Esophagus muscularis mucosa (tissue), 4 donors: ENCODE data around the genes SCD5 and THAP9.

GRCh38 chr4:82374082-82374699 lies 400 bp upstream of the HNRNPD start:
- PRO-cap, result bidirectional peak, plus-strand start at chr4:82374186, minus-strand start at chr4:82373979; bidirectional peak, plus-strand start at chr4:82374527, minus-strand start at chr4:82374554
- RAMPAGE, long total RNA, 4 experiments, result start-site peak on the plus strand in 1 of 4 experiments, at chr4:82374230-82374309 at its widest, 10 reads per replicate; start-site peak on the minus strand in 1 of 4 experiments, at chr4:82374129-82374300 at its widest, 16 reads per replicate

DNA sequence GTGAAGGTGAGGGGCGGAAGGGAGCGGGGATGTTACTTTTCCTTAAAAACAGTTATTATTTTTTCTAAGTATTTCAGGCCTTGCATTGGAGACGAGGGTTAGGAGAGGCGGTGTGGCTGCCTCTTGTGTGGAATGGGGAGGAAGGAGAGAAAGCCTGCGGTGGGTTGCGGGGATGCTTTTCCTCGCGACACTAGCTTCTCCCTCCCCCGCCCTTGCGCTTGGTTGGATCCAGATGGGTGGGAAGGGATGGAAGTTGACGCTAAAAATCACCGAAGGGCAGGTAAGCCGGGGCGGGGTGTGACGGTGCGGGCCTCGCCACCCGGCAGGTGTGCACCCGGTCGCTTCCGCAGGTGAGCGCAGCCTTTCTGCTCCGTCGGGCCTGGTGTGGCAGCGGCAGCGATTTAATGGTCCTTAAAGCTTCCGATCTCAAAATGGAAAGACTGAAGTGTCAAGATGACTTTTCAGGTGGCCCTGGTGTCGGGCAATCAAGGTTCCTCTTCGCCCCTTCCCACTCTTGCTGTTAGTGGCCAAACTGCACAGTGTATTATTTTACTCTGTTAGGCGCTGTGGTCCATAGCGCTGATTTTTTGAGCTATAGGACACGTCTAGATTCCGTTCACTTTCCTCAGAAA lies 634 bp downstream of the ENOPH1 start:
- PRO-cap, result no peak
- RAMPAGE, long total RNA, 4 experiments, result no peak in any of the 4 experiments

- PRO-cap, result no peak
- RAMPAGE, long total RNA, 4 experiments, result no peak in any of the 4 experiments
Measured at GRCh38 chr4:82717843-82718671, 80.5 kb downstream of the SCD5 start.

DNA sequence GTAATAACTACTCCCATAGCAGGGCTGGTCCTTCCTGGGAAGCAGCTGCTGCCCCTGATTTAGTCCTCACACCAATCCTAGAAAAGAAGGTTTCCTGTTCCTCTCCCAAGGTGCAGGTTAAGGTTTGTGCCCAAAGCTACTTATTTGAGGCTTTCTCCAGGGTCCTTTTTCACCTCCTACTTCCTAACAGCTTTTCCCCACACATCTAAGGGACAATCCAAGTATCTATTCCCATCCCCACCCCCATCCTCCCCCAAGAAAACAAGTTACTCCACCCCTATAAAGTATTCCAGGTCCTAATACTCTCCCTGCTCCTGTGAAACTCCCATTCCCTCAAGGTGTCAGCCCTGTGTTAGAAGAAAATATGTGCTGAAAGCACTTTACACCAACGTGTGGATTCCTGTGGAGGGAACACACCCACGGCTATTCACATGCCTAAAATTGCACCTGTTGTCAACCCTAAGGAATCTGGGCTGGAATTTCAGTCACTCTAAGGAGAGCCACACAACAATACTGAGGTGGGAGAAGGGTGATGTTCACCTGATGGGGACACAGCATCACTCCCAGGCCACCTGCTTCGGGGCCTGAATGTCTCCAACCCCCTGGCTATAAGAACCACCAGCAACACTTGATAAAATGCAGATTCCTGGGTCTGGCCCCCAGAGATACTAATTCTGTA lies 16.1 kb downstream of the SCD5 start:
- PRO-cap, result no peak
- RAMPAGE, long total RNA, 4 experiments, result no peak in any of the 4 experiments

DNA sequence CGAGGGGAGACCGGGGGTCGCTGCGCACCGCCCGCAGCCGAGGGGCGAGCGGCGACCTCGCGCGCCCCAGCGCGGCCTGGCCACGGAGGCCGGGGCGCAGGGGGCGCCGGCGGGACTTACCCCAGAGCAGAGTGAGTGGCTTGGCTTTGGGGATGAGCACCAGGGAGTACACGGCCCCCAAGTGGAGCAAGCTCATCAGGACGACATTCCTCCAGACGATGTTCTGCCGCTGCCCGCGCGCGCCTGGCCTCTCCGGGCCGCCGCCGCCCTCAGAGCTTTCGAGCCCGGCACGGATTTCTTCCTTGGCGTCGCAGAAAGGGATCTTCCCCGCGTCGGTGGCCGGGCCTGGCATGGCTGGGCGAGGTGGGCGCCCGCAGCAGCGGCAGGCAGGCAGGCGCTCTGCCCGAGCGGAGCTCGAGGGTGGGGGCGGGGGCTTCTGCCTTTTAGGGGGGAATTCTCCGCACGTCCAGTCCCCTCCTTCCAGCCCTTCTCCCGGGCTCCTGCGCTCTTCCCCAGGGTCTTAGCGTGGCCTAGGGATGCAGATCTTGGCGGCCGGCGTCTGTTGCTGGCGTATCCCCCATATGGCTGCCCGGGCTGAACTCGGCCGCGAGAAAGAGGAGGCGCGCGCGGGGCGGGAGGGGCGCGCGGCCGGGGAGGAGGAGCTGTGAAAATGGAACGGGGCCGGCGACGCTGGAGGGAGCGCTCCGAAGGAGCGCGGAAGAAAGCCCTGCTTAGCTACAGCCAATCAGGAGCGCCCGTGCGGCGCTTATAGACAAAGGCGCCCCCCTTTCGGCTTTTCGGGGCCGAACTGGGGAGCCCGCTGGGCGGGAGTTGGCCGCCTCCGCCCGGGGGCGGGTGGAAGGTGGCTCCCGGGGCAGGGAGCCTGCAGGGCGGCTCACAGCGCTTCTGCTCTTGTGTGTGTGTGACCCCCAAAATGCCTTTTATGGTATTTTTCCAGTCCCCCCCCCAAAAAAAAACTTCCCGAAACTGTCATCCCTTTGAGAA lies at the start of gene SCD5:
Gene SCD5, minus strand, starts transcription at position 611 of the 1,005 bp plus-strand sequence.
- PRO-cap, result bidirectional peak, plus-strand start at position 800 of the sequence, minus-strand start at position 611 of the sequence
- RAMPAGE, long total RNA, 4 experiments, result start-site peak on the minus strand in 3 of 4 experiments, centred at positions 605 to 610 of the sequence, 70 to 235 reads per replicate

DNA sequence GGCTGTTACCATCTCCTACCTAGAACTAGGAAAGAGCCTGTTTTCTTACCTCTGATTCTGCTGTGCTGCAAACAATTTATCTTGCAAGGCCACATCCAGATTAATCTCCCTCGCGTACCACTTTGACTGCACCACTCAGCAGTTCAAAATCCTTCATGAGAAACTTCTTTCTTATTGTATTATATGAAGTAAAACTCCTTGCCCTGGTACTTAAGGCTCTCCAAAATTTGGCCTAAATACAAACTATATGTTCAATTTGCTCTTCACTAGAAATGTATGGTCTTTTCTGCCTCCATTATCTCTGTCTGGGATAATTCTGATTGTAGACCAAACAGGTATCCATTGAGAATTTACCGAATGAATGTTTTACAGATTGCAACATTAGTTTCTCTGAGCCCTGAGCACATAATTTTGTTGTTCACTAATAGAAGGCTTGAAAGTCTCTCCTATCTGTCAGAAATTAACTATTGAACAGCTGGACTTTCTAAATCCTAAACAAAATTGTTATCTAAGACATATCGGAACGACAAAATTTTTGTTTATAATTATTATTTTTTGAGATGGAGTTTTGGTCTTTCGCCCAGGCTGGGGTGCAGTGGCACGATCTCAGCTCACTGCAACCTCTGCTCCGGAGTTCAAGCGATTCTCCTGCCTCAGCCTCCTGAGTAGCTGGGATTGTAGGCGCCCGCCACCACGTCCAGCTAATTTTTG lies 40.0 kb upstream of the SCD5 start:
- PRO-cap, result no peak
- RAMPAGE, long total RNA, 4 experiments, result no peak in any of the 4 experiments

GRCh38 chr4:82900589-82901526 lies at the start of gene THAP9:
TSS of gene THAP9 (plus strand) at chr4:82900735.
- PRO-cap, result bidirectional peak, plus-strand start at chr4:82900770, minus-strand start at chr4:82900559; bidirectional peak, plus-strand start at chr4:82901013, minus-strand start at chr4:82900944; unidirectional peak, minus-strand start at chr4:82901330
- RAMPAGE, long total RNA, 4 experiments, result start-site peak on the plus strand in 4 of 4 experiments, at chr4:82900703-82900779 at its widest, 32 to 102 reads per replicate

DNA sequence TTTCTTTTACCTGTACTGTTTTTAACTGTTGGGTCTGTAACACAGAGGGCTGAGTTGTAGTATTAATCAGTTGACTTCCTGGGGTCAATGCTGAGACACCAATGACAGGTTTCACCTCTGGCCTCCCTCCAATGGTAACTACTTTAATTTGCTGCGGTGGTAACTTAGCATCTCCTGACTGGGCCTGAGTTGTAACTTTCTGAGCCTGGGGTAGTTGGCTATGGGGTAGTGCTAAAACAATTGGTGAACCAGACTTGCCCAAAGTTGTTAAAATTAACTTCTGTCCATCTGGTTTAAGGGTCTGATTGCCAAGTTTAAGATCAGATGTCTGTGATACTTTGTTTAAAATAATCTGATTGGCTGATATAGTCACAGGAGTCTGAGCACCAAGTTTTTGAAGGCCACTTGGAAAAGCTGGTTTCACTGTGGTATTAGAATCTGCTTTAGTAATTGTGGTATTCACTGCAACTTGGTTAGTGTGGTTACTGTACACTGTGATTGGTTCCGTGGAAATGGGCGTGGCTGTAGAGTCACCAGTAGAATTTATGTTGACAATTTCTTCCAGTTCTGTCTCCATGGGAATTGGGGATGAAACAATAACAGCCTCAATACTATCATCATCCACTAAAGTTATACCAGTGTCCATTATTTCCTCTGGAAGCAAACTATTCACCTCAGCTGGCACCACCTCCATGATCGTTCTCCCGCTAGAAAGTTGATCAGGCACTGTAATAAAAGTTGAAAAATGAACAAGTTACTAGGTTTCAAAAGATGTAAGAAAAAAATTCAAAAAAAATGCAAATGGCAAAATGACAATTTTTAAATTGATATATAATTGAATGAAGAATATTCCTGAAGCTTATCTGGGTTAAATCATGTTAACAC lies 26.2 kb downstream of the LIN54 start:
- PRO-cap, result no peak
- RAMPAGE, long total RNA, 4 experiments, result no peak in any of the 4 experiments

- PRO-cap, result no peak
- RAMPAGE, long total RNA, 4 experiments, result no peak in any of the 4 experiments
Measured at GRCh38 chr4:83051236-83051778, 16.3 kb downstream of the COPS4 start.

- PRO-cap, result no peak
- RAMPAGE, long total RNA, 4 experiments, result no peak in any of the 4 experiments
Measured at GRCh38 chr4:83109198-83110392, 4.9 kb downstream of the PLAC8 start.

DNA sequence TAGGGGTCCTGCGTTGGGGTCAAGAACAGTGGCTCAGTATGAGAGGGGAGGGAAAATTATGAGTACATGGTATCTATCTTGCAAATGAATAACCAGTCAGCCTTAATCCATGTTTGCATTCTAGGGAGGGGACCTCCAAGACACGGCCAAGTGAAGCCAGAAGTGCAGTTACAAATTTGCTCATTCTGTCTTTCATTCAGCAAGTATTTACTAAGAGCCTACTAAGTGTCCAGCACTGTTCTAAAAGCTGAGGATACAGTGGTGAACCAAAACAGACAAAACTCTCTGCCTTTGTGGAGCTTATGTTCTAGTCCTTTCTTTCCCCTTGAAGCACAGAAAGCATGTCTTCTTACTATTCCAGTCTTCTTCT lies 76.2 kb downstream of the COQ2 start:
- PRO-cap, result no peak
- RAMPAGE, long total RNA, 4 experiments, result no peak in any of the 4 experiments

- PRO-cap, result no peak
- RAMPAGE, long total RNA, 4 experiments, result no peak in any of the 4 experiments
Measured at GRCh38 chr4:83454579-83455078, 994 bp downstream of the HELQ start.

GRCh38 chr4:83595961-83596249 lies 60.0 kb downstream of the GPAT3 start:
- PRO-cap, result no peak
- RAMPAGE, long total RNA, 4 experiments, result no peak in any of the 4 experiments

GRCh38 chr4:84491347-84491875 lies 7.7 kb downstream of the NKX6-1 start:
- PRO-cap, result unidirectional peak, minus-strand start at chr4:84491779
- RAMPAGE, long total RNA, 4 experiments, result no peak in any of the 4 experiments

- PRO-cap, result unidirectional peak, plus-strand start at chr4:84501813; unidirectional peak, plus-strand start at chr4:84501863; bidirectional peak, plus-strand start at chr4:84502080, minus-strand start at chr4:84501883
- RAMPAGE, long total RNA, 4 experiments, result start-site peak on the plus strand in 1 of 4 experiments, at chr4:84501796-84501806 at its widest, 5 reads per replicate
Measured at GRCh38 chr4:84501516-84502430, 2.7 kb upstream of the NKX6-1 start.

- PRO-cap, result no peak
- RAMPAGE, long total RNA, 4 experiments, result no peak in any of the 4 experiments
Measured at GRCh38 chr4:84625131-84625594, 42.2 kb downstream of the CDS1 start.

- PRO-cap, result no peak
- RAMPAGE, long total RNA, 4 experiments, result no peak in any of the 4 experiments
Measured at GRCh38 chr4:84734837-84735214, 151.9 kb downstream of the CDS1 start.

DNA sequence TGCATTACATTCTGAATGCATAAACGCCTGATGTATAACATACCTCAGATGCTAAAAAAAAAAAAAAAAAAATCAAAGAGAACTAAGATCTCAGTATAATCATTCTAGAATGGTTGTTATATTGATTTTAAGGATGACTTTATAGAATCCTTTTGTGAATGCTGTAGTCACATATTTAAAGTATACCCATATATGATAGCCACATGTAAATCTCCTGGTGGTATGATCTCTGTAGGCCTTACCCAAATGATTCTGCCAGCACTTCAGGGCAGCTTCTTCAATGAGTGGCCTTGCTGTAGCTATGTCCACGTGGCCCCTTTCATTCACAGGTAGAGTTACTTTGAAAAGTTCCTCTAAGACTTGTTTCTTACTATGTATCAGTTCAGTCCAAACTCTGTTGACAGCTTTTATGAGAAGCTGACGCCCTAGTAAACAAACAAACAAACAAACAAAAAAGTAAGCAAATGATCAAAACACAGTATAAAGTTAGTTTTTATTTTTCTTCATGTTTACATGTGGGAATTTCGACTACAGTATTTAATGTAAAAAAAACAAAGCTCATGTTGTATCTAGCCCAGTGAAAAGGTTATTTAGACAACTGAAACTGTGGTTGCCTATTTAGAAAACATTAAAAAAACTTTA lies 154.1 kb downstream of the CDS1 start:
- PRO-cap, result no peak
- RAMPAGE, long total RNA, 4 experiments, result start-site peak on the minus strand in 1 of 4 experiments, centred at position 286 of the sequence, 11 reads per replicate

- PRO-cap, result no peak
- RAMPAGE, long total RNA, 4 experiments, result no peak in any of the 4 experiments
Measured at GRCh38 chr4:85477319-85478009, 2.5 kb downstream of the ARHGAP24 start.

GRCh38 chr4:85607634-85608100 lies 132.7 kb downstream of the ARHGAP24 start:
- PRO-cap, result no peak
- RAMPAGE, long total RNA, 4 experiments, result no peak in any of the 4 experiments